ENCODE data around the genes CFAP91, LRRC58 and CASR.

DNA sequence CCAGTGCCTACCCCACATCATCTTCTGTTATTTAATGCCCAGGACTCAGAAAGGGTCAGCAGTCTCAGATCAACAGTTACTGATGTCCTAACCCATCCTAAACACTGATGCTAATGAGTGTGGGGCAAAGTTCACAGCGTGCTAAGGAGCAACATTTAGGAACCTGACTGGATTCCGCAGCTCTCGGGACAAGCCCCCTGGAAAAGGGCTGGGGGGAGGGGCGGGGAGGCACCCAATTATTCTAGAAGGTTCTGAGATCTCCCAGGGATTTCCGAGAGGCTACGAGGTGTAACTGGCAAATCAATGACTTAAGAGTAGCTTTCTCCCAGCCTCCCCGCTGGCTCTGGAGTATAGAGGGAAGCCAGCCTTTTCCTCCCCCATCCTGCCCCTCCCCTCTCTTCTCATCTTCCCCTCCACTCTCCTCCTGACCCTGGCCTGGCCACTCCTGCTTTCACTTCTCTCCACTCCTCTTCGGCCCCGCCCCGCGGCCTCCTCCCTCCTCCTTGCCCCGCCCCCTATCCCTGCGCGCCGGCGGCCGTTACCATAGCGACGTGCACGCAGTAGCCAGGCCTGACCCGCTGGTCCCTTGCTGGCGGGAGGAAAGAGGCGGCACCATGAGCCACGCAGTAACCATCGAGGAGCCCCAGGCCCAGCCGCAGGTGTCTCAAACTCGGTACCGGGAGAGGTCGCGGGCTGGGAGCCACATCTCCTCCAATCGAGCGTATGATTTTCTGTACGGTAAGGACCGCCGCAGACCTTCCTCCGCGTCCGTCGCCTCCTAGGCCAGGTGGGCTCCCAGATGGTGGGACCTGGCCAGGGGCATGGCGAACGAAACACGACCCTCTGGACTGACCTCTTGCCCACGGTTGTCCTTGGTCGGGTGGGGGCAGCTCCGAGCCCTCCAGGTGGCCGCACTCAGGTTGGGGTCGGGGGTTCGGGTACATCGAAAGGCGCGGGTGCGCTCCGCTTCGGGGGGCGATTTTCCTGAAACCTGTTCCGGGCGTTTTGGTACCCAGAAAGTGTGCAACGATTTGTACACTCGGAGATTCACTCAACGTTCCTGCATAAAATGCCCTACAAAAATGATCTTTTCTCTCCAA, at the start of gene CFAP91:
CFAP91 (plus strand) TSS at position 538 of the 1,100 bp plus-strand sequence.
- RRBS, 2 experiments, result no CpG with 5 or more reads among the region's 60 CpGs
CAGE:
- cytosol, long polyA minus RNA, result no peak
- cytosol, long polyA plus RNA, result no peak
- long polyA plus RNA, result no peak
- nucleus, long polyA minus RNA, result no peak
- nucleus, long polyA plus RNA, result no peak

GRCh38 chr3:119703782-119704334, 1.0 kb downstream of the CFAP91 start:
- RRBS, 2 experiments, result no CpG with 5 or more reads among the region's 5 CpGs
CAGE:
- cytosol, long polyA minus RNA, result no peak
- cytosol, long polyA plus RNA, result no peak
- long polyA plus RNA, result no peak
- nucleus, long polyA minus RNA, result no peak
- nucleus, long polyA plus RNA, result no peak

- RRBS, 2 experiments, result no CpG with 5 or more reads among the region's 2 CpGs
CAGE:
- cytosol, long polyA minus RNA, result no peak
- cytosol, long polyA plus RNA, result no peak
- long polyA plus RNA, result no peak
- nucleus, long polyA minus RNA, result no peak
- nucleus, long polyA plus RNA, result no peak
Observed at GRCh38 chr3:119715191-119715484, 12.3 kb downstream of the CFAP91 start.

GRCh38 chr3:119747282-119748026, 34.4 kb upstream of the NR1I2 start:
- RRBS, 2 experiments, result no CpG with 5 or more reads among the region's 5 CpGs
CAGE:
- cytosol, long polyA minus RNA, result no peak
- cytosol, long polyA plus RNA, result no peak
- long polyA plus RNA, result no peak
- nucleus, long polyA minus RNA, result no peak
- nucleus, long polyA plus RNA, result no peak

DNA sequence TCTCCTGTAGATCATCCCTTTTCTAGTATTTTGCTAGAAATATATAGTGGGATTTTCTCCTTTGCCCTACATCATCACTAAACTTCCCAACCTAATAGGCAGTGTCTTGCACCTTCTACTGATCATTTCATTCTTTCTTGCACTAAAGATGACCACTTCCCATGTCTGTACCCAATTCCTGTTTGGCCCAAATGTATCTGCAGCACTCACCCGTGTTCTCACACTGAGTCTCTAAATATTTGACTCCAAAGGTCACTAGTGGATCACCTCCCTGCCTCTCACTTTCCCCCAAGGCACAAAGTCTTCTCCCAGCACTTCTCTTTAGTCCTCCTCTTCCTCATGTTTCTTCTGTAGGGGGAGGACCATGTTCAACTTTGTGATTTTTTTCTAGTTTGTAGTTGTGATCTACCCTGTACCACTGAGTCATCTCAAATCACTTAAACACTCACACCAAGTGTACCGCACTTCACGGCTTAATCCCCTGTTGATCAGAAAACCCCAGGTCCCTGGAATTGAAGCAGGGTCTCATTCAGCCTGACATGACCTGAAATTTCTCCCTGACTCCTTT, 13.9 kb downstream of the NR1I2 start:
- RRBS, 2 experiments, result no CpG with 5 or more reads among the region's 3 CpGs
CAGE:
- cytosol, long polyA minus RNA, result no peak
- cytosol, long polyA plus RNA, result no peak
- long polyA plus RNA, result no peak
- nucleus, long polyA minus RNA, result no peak
- nucleus, long polyA plus RNA, result no peak

- RRBS, 2 experiments, result no CpG with 5 or more reads among the region's 17 CpGs
CAGE:
- cytosol, long polyA minus RNA, result no peak
- cytosol, long polyA plus RNA, result no peak
- long polyA plus RNA, result no peak
- nucleus, long polyA minus RNA, result no peak
- nucleus, long polyA plus RNA, result no peak
Observed at GRCh38 chr3:120039447-120040331, 54.6 kb downstream of the GSK3B start.

DNA sequence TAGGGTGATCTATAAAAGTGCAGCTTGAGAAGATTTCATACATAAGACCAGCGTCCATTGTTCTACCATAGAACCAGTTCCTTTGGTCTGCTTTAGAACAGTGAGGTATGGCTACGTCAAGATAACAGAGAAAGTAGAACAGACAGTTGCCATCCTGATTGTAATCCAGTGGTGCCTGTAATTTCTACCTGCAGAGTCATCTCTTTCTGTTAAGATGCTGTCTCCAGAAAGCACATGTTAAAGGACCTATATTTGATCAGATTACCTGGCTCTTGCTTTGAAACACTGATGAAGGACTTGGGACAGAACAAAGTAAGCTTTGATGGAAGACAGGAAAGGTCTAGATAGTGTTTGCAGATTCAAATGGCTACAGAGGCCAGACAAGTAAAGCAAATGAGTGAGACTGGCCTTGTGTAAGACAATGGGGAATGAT, 1.6 kb upstream of the GSK3B start:
- RRBS, 2 experiments, result no CpG with 5 or more reads among the region's 2 CpGs
CAGE:
- cytosol, long polyA minus RNA, result no peak
- cytosol, long polyA plus RNA, result no peak
- long polyA plus RNA, result no peak
- nucleus, long polyA minus RNA, result no peak
- nucleus, long polyA plus RNA, result no peak

- RRBS, 2 experiments, result 1 to 4% methylated on average over 10 of the region's 34 CpGs
CAGE:
- cytosol, long polyA minus RNA, result no peak
- cytosol, long polyA plus RNA, result no peak
- long polyA plus RNA, result no peak
- nucleus, long polyA minus RNA, result no peak
- nucleus, long polyA plus RNA, result no peak
Observed at GRCh38 chr3:120348420-120348994, 647 bp downstream of the LRRC58 start.

GRCh38 chr3:120348995-120350206, at the start of gene LRRC58:
Gene LRRC58 (minus strand): TSS chr3:120349354.
- RRBS, 2 experiments, result 1 to 4% methylated on average over 20 of the region's 100 CpGs
CAGE:
- cytosol, long polyA minus RNA, result start-site peak on the minus strand at chr3:120349274-120349336, 761 reads
- cytosol, long polyA plus RNA, result no peak
- long polyA plus RNA, result start-site peak on the minus strand at chr3:120349253-120349332, 62 and 29 reads in 2 replicates
- nucleus, long polyA minus RNA, result no peak
- nucleus, long polyA plus RNA, result no peak

DNA sequence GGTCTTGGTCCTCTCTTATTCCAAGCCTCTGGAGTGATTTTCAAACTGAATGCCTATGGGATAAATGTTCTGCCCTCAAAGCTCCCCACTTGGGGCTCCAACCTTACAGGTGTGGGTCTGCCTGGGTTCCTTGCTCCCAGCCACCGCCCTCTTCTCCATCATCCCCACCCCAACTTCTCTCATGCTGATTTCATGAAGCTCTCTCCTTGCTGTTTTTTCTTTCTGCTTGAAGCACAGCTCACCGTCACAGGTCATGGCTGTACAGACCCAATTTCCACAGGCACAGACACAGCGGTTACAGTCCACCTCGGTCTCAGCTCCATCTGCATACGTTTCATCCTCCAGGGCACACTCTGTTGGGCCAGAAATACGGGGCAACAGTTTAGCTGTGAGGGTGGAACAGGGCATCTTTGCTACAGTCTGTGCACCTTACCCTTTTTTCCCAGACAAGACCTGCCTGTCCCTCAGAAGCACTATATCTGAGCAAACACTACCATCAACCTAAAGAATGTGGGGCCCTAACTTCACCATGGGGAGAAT, 48.2 kb downstream of the FSTL1 start:
- RRBS, 2 experiments, result no CpG with 5 or more reads among the region's 6 CpGs
CAGE:
- cytosol, long polyA minus RNA, result no peak
- cytosol, long polyA plus RNA, result no peak
- long polyA plus RNA, result no peak
- nucleus, long polyA minus RNA, result no peak
- nucleus, long polyA plus RNA, result no peak

DNA sequence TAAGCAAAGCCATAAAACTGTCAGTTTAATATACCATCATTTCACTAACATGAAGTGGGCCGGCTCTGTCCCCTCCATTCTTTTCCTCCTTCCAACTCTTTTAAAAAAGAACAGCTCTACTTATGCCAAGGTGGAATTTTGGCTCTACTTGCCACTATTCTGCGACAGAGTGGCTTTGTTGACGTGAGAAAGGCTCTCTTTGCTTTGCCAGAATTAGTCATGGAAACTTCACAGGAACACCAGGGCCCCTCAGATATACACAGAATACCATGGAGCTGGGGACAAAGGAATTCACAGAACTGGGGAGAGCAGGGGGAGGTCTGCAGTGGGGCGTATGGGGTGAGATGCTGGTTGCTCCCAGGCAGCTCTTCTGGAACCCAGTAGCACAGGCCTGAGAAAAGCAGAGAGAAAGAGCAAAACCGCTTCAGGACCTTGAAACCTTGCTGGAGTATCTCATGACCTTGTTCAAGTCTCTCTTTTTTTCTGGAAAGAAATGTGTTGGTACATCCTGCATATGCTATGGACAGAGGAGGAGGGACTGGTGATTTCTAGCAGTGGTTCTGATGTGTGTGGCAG, 29.5 kb downstream of the FSTL1 start:
- RRBS, 2 experiments, result no CpG with 5 or more reads among the region's 5 CpGs
CAGE:
- cytosol, long polyA minus RNA, result no peak
- cytosol, long polyA plus RNA, result no peak
- long polyA plus RNA, result no peak
- nucleus, long polyA minus RNA, result no peak
- nucleus, long polyA plus RNA, result no peak

DNA sequence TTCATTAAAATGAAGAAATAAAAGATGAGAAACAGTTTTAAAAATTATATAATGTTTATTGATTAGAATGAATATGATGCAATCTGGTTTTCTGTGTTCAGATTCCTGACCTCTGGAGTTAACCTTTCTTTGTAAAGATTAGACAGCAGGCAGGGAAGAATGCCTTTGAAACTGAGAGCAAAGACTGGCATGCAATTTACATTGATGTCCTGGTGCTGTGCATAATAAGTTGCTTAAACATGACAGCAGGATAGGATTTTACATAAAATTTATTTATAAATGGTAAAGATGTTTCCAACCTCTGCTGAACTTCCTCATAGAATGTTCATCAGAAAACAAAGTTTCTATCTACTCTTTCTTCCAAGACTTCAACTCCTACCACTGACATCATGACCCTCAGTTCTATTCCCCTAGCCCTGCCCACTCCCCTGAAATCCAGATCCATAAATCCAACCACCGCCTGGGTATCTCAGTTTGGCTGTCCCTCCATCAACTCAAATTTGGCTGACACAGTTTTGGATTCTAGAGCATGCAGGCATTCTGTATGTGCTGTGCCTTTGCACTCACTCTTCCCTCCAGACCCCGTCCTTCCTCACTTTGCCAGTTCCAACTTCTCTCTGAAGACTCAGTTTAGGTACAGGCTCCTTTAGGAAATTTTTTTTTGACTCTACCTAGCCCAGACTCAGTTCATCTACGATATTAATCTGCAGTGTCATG, 1.6 kb downstream of the HGD start:
- RRBS, 2 experiments, result no CpG with 5 or more reads among the region's 3 CpGs
CAGE:
- cytosol, long polyA minus RNA, result no peak
- cytosol, long polyA plus RNA, result no peak
- long polyA plus RNA, result no peak
- nucleus, long polyA minus RNA, result no peak
- nucleus, long polyA plus RNA, result no peak

- RRBS, 2 experiments, result no CpG with 5 or more reads among the region's 2 CpGs
CAGE:
- cytosol, long polyA minus RNA, result no peak
- cytosol, long polyA plus RNA, result no peak
- long polyA plus RNA, result no peak
- nucleus, long polyA minus RNA, result start-site peak on the minus strand at chr3:121695145-121695797, 198 reads
- nucleus, long polyA plus RNA, result no peak
Observed at GRCh38 chr3:121695299-121695953, 34.7 kb upstream of the HCLS1 start.

DNA sequence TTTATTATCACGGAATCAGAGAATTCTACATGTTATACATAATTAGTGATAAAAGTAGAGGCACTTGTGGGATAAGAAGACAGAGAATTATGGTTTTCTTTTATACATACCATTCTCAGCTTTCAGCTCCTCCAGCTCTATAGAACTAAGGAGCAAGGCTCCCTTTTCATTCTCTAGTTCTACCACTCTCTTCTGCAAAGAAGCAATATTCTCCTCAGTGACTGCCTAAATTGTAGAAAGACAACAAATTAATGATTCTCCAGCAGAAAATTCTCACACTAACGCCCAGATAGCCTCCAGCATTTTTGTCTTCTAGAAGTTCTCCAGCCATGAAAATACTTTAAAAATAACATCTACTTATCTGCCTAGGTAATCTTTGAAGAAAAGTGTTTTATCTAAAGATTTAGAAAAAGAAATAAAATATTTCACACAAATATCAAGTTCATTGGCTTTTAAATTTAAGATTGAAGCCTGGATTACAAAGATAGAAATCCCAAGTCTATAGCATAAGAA, 41.7 kb upstream of the HCLS1 start:
- RRBS, 2 experiments, result no CpG with 5 or more reads among the region's 2 CpGs
CAGE:
- cytosol, long polyA minus RNA, result start-site peak on the minus strand centred at position 168 of the sequence, 90 bp wide, 82 reads
- cytosol, long polyA plus RNA, result no peak
- long polyA plus RNA, result no peak
- nucleus, long polyA minus RNA, result start-site peak on the minus strand centred at position 232 of the sequence, 54 bp wide, 20 reads
- nucleus, long polyA plus RNA, result no peak

DNA sequence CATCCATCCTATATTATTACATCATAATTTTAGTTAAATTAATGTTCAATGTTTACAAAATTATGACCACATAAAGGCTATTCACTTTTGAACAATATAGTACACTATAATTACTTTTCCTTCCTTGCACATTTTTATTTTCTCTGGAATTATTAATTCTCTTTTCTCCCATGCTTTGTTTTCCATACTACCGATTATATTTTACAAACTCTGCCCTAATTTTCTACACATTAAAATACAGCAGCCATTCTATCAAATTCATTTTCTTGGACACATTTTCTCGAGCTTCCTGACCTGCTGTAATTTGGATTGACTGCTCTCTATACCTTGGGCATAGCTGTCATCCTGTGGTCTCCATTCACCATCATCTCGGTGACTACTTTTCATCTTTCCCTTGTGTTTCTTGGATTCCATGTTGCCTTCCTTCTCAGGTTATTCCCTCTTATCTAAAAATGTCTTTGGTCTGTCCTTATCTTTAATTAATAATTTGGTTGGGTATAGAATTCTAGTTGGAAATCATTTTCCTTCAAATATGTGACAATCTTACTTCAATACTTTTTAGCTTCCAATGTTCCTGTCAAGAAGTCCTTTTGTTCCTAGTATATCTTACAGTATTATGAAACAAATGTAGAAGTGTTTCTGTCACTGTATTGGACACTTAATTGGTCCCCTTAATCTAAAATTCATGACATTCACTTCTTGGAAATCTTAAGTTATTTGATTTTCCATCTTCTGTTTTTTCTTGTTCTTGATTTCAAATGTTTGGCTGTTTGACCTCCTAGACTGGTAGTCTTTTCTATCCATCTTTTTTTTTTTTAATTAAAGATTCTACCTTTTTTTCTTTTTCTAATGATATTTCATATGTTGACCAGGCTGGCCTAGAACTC, 34.1 kb upstream of the GOLGB1 start:
- RRBS, 2 experiments, result no CpG with 5 or more reads among the region's 3 CpGs
CAGE:
- cytosol, long polyA minus RNA, result no peak
- cytosol, long polyA plus RNA, result no peak
- long polyA plus RNA, result no peak
- nucleus, long polyA minus RNA, result no peak
- nucleus, long polyA plus RNA, result no peak

DNA sequence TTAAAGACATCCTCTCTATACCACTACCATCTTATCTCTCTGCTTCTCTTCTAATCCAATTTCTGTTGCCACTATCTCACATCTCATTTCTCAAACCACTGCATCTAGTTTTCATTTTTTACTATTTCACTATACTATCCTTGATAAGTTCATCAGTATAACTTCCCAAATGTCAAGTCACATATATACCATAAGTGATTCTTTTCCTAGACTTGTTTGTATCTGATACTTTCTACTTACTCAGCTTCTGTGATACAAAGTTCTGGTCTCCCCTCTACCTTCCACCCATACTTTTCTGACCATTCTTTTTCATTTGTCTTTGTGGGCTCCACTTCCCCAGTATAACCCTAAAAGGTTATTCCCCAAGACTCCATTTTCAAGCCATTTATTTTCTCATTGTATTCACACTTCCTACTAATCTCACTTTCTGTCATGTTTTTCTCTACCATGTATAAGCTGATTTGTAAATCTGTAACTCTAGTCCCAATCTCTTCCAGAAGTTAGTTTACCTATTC, 34.0 kb downstream of the IQCB1 start:
CAGE:
- cytosol, long polyA minus RNA, result no peak
- cytosol, long polyA plus RNA, result no peak
- long polyA plus RNA, result no peak
- nucleus, long polyA minus RNA, result no peak
- nucleus, long polyA plus RNA, result no peak

GRCh38 chr3:121995016-121995953, 26.8 kb downstream of the ILDR1 start:
- RRBS, 2 experiments, result no CpG with 5 or more reads among the region's 14 CpGs
CAGE:
- cytosol, long polyA minus RNA, result no peak
- cytosol, long polyA plus RNA, result no peak
- long polyA plus RNA, result no peak
- nucleus, long polyA minus RNA, result no peak
- nucleus, long polyA plus RNA, result no peak

- RRBS, 2 experiments, result no CpG with 5 or more reads among the region's 6 CpGs
CAGE:
- cytosol, long polyA minus RNA, result no peak
- cytosol, long polyA plus RNA, result no peak
- long polyA plus RNA, result no peak
- nucleus, long polyA minus RNA, result no peak
- nucleus, long polyA plus RNA, result no peak
Observed at GRCh38 chr3:122001069-122001783, 20.8 kb downstream of the ILDR1 start.

GRCh38 chr3:122074585-122075480, 19.7 kb downstream of the CD86 start:
- RRBS, 2 experiments, result no CpG with 5 or more reads among the region's 7 CpGs
CAGE:
- cytosol, long polyA minus RNA, result no peak
- cytosol, long polyA plus RNA, result no peak
- long polyA plus RNA, result no peak
- nucleus, long polyA minus RNA, result no peak
- nucleus, long polyA plus RNA, result no peak

DNA sequence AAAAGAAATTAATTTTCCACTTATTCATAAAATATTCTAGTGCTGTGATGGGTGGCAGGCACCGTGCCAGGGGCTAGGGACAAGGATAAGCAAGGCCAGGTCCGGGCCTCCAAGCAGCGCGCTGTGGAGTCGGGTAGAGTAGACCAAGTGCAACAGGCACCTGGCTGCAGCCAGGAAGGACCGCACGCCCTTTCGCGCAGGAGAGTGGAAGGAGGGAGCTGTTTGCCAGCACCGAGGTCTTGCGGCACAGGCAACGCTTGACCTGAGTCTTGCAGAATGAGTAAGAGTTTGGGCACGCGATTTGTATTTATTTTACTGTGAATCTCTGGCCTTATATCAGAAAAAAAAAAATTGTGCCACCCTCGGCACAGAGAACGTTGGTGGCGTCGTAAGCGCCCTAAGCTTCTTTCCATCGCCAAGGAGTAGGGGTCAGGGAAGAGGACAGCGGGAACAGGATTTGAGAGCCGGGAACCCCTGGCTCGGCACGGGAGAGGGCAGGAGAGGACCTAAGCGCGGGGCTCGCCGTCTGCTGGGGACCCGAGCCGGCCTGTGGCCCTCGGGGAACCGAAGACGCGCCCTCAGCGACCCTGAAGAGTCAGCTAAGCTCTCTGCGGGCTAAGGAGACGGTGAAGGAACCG, at the start of gene CASR:
CASR (plus strand) TSS at position 136 of the 638 bp plus-strand sequence.
- RRBS, 2 experiments, result 6 to 8% methylated on average over 16 of the region's 38 CpGs
CAGE:
- cytosol, long polyA minus RNA, result no peak
- cytosol, long polyA plus RNA, result no peak
- long polyA plus RNA, result no peak
- nucleus, long polyA minus RNA, result no peak
- nucleus, long polyA plus RNA, result no peak

Data from HepG2 (cell line).